Helper T cell (primary cell): ENCODE measurements around the genes CXCL2, PARM1 and THAP6.

DNA sequence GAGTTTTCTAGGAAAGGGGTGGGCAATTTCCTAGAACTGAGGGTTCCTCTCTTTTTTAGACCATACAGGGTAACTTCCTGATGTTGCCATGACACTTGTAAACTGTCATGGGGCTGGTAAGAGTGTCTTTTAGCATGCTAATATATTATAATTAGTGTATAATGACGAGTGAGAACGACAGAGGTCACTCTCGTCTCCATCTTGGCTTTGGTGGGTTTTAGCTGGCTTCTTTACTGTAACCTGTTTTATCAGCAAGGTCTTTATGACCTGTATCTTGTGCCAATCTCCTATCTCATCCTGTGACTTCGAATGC, 2.7 kb downstream of the CXCL2 start:
- PRO-cap, 2 experiments, result no peak in any of the 2 experiments

- PRO-cap, 2 experiments, result no peak in any of the 2 experiments
Observed at GRCh38 chr4:74099044-74099357, at the start of gene CXCL2. TSS of gene CXCL2 (minus strand) at chr4:74099195.

GRCh38 chr4:74111755-74112806, 13.1 kb upstream of the CXCL2 start:
- PRO-cap, 2 experiments, result no peak in any of the 2 experiments

GRCh38 chr4:74114016-74114883, 15.3 kb upstream of the CXCL2 start:
- PRO-cap, 2 experiments, result no peak in any of the 2 experiments

DNA sequence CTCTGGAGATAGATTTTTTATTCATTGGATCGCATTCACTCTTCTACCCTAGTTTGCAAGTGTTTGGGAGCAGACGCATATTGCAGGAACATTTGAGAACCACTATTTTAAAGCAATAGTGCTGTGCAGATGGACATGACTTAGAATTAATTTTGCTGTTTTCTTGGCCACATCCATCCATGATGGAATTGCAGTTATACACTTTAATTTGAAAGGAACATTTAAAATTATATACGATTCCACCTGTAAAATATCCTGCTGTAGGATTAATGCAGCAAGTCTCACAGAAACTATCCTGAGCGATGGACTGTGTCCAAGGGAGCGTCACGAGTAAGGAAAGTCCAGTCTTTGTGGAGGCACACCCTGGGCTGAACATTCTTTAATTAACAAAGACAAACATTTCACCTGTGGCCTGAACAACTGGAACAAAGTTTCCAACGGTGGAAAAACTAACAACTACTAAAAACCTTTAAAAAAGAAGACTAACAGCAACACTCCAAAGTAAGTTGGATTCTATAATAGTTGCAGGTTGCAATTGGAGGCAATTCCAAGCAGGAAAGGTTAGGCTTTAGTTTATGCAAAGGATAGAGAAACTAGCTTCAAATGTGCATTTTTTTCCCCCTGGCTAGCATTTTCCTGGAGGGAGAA, 10.9 kb downstream of the EREG start:
- PRO-cap, 2 experiments, result no peak in any of the 2 experiments

DNA sequence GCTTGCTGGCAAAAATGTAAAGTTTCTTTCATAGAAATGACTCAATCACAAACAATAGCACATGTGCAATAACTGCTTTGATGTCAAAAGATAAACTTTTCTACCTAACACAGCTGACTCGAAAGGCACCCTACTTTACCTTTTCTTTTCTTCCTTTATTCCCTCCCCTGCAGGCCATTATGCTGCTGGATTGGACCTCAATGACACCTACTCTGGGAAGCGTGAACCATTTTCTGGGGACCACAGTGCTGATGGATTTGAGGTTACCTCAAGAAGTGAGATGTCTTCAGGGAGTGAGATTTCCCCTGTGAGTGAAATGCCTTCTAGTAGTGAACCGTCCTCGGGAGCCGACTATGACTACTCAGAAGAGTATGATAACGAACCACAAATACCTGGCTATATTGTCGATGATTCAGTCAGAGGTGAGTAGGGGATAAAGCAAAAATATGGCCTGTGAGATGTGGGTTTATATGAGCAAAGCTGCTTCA, 1.5 kb downstream of the AREG start:
- PRO-cap, 2 experiments, result no peak in any of the 2 experiments

DNA sequence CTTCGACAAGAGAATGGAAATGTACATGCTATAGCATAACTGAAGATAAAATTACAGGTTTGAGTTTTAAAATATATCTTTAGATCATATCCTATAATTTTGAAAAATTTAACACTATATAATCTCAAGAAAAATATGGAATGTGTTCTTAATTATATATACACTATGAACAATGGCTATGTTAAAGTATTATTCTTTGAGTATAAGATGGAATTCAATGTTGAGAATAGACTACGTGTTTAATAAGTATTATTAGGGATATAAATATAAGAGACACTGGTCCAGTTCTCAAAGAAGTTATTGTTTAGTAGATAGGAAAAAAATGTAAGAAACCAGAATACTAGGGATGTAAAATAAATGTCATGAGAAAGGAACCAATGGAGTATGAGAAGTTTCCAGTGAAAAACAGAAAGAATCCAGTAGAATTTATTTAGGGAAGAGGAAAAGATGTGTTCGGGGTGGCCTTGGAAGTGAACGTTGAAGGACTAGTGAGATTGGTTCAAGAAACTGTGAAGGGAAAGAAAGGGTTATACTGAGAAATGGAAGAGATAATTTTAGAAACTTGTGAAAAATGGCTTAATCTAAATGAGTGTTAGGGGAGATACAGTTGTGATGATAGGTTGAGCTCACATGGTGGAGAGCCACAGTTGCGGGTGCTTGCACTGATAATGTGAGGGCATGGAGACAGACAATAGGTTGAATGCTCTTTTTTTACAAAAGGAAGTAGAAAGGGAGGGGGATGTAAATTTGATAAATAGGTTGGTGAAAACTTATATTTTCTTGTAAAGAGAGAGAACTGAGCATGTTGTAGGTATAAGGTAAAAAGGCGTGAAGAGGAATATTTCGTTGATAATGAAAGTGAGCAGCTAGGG, 7.9 kb downstream of the AREG start:
- PRO-cap, 2 experiments, result no peak in any of the 2 experiments

DNA sequence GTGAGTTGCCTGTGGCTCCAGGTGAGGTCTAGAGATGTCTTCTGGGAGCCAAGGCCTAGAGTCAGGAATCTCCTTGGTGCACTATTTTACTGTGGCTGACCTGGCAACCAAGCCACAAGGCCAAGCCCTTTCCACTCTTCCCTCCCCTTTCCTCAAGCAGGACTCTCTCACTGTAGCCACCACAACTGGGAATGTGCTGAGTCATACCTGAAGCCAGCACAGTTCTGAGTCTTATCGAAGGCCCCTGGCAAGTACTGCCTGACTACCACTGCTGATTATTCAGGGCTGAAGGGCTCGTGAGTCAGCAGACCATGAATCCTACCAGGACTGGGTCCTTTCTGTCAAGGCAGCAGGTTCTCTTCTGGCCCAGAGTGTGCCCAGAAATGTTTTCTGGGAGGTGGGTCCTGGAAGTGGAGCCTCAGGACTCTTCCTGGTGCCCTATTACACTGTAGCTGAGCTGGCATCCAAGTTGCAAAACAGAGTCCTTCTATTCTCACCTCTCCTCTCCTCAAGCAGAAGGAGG, 111.6 kb downstream of the BTC start:
- PRO-cap, 2 experiments, result no peak in any of the 2 experiments

DNA sequence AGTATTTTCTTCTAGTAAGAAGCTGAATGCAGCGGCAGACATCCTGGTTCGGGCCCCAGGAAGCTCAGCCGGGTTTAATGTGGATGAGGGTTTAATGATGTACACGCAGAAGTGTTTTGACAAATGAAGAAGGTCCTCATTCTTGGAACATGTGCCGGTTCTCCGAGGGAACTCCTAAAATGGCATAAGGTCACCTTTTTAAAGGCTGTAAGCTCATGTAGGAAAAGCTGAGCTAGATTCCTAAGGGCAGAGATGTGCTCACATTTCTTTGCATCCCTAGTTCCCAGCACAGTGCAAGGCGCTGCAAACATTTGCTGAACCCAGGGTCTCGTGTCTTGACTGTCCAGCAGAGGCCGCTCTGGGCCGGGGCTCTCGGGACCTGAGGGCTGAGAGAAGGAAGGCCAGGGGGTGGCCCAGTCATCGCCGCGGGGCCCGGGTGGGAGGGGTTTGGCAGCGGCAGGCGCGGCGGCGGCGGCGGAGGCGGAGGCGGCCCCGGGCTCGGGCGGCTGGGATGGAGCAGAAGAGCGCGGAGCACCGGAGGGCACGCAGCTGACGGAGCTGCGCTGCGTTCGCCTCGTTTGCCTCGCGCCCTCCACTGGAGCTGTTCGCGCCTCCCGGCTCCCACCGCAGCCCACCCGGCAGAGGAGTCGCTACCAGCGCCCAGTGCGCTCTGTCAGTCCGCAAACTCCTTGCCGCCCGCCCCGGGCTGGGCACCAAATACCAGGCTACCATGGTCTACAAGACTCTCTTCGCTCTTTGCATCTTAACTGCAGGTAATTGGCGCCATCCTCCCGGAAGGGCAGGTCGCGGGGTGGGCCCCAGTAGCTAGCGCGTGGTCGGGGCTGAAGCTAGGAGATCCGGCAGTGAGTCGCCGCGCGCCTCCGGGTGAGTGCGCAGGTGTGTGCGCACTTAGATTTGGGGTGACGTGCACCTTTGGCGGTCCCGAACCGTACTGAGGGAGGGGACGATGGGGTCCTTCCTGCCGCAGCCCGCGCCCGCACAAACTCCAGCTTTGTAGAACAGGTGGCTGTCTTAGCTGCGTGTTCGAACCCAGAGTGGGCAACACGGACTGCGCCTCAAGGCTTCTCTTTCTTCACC, at the start of gene PARM1:
Gene PARM1, plus strand, starts transcription at position 519 of the 1,098 bp plus-strand sequence.
- PRO-cap, 2 experiments, result no peak in any of the 2 experiments

DNA sequence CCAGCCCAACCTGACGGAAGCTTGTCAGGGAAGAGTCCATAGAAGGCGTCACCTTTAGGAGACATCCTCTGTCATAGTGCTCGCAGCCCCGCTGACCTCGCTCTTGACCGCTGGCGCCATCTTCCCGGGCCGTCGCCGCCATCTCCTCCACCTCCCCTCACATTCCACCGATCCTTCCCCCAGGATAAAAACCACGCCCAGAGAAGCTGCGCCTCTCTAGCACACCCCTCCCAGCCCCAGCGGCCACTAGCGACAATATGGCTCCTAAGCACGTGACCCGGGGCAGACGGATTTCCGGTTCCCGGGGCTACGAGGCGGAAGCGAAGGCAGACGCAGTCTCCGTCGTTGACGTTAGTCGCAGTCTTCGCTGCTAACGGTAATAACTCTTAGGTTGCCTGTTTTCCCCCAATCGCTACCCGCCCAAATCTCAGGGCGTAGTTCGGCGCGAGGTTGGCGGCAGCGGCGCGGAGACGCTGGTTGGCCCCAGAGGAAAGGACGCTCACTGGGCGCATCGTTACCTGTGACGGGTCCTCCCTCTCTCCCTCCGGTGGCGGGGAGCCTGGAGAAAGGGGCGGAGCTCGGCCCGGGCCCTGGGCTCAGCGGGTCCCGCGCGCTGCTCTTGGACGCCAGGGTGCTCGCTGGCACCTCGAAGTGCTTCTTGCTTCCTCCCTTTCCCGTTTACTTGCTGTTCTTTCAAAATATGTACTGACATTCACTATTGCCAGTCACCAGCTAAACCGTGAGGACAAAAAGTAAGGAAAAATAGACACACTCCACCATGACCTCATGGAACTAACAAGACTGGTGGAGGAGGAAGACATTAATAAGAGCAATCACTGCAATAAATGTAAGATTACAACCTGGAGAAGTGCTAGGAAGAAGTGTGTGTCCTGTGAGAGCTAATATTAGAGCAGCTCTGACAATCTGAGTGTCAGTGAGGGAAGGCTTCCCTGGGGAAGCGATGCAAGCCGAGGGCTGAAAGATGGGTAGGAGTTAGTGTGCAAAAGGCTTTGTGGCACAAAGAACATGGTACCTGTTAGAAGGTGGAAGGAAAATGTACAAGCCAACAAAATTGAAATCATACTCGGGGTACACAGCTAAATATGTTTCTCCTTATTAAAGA, at the start of gene THAP6:
Gene THAP6, plus strand, starts transcription at position 329 of the 1,123 bp plus-strand sequence.
- PRO-cap, 2 experiments, result peak in 2 of 2 experiments; most common plus-strand start position 435 of the sequence (in 2); most common minus-strand start position 259 of the sequence (in 2)

- PRO-cap, 2 experiments, result no peak in any of the 2 experiments
Observed at GRCh38 chr4:75642058-75642594, 11.8 kb upstream of the CDKL2 start.

DNA sequence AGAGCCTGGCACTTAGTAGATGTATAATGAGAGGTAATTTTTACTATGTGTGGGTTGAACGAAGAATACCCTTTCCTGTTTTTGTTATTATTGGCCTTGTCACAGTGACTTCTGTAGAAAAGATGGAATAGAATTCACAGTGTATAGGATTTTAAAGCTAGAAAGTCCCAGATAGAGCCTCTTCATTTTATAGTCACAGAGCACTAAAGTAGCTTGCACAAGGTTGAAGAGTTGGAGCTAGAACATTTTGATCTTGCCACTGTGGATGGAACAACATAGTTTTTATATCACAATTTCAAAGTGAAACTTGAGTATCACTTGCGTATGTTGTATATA, 2.6 kb downstream of the USO1 start:
- PRO-cap, 2 experiments, result no peak in any of the 2 experiments

GRCh38 chr4:75805267-75805664, 80.9 kb downstream of the USO1 start:
- PRO-cap, 2 experiments, result no peak in any of the 2 experiments

DNA sequence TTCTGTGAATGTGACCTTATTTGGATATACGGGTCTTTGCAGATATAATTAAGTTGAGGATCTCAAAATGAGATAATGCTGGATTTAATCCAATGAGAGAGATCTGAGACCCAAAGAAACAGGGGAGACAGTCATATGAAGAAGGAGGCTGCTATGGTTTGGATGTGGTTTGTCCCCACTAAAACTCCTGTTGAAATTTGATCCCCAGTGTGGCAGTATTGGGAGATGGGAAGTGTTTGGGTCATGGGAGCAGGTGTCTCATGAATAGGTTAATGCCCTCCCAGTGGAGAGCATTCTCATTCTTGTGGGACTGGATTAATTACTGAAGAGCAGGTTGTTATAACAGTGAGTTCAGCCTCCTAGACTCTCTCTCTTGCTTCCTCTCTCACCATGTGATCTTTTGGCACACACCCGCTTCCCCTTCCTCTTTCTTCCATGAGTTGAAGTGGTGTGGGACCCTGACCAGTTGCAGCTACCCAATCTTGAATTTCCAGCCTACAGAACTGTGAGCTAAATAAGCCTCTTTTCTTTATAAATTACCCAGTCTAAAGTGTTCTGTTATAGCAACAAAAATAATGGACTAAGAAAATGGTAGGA, 70.3 kb downstream of the PPEF2 start:
- PRO-cap, 2 experiments, result no peak in any of the 2 experiments

DNA sequence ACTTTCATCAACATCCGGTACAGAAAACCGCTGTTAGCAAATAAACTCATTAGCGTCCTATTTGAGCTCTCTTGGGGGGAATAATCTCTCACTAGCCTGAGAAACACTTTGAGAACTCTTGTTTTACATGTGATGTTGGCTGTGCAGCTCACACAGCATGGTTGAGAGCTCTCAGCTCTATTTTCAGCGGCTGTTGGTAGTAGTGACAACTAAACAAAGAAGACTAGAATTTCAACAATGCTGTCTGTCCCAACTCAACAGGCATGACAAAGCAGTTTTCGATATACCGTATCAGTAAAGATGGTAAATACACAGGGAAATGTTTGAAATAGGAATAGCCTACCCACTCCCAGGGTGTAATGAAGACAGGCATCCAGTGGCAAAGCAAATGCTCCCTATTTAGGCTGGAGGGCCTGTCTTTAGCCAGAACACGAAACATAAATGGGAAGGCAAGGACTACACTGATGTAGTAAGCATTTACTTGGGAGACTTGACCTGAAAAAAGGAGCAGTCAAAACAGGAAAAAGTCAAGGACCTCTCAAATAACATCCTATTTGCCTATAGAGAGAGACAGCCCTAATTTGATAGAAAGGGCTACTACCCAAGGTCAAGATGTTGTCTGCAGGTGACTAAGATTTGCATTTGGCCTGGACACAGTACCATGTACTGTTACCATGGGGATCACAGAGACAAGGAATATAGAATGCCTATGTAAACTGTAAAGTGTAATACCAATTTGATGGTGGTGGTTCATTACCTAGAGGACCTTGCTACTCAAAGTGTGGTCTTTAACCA, 60.4 kb downstream of the PPEF2 start:
- PRO-cap, 2 experiments, result no peak in any of the 2 experiments

- PRO-cap, 2 experiments, result no peak in any of the 2 experiments
Observed at GRCh38 chr4:75845773-75846127, 56.5 kb downstream of the PPEF2 start.

DNA sequence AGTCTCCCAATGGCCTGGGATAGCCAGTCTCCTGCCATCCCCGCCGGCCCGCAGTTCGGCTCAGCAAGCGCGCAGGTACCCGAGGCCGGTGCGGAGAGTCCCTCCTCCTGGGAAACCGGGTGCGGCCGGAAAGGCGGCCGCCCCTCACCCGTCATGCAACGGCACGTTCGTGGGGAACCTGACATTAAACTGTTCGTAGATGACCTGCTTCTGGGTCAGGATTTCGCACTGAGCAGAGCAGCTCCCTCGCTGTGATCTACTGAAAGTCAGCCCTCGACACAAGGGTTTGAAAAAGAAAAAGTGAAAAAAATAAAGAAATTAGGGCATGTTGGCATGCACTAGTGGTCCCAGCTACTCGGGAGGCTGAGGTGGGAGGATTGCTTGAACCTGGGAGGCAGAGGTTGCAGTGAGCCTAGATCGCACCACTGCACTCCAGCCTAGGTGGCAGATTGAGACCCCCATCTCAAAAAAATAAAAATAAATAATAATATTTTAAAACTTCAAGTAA, 15.9 kb downstream of the PPEF2 start:
- PRO-cap, 2 experiments, result no peak in any of the 2 experiments

DNA sequence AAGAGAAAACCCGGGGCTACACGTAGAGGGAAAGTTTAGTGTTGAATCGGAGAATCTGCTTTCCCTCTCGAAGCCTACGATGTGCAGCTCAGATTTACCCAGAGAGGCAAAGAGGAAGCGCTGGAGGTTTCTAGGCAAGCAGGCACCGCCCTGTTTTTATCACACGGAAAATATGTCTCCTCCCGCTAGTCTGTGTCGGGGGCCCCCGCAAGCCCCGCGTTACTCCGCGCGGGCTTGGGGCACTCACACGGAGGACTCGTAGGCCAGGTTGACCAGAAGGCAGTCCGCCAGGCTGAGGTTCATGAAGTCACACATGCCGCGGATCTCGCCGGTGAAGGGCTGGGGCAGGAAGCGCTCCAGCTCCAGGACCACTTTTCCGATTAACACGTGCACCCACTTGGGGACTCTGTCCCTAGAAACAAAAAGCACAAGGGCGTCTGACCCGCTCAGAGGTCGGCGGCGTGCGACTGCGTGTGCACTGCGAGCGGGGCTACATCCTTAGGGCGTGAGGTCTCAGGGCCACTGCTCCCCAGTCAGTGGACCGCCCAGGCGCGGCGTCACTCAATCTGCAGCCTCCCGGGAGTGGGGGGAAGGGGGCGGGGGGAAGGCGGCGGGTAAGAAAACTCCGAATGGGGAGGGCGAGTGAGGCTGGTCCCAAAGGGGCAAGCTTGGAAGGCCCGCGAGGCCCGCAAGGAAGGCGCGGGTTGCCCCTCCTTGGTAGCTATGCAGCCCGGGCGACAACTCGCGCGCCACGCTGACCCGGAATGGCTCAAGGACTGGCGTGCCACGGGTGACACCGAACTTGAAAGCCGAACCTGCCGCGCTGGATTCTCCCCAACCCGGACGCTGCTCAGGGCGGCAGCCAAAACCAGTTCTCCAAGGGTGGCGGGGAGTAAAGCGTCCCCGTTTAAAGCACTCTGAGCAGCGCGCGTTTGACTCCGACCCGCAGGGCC, 783 bp downstream of the NAAA start:
- PRO-cap, 2 experiments, result peak in 2 of 2 experiments; most common plus-strand start position 871 of the sequence (in 2); most common minus-strand start position 500 of the sequence (in 2)

- PRO-cap, 2 experiments, result no peak in any of the 2 experiments
Observed at GRCh38 chr4:75989878-75990484, 764 bp downstream of the SDAD1 start.

DNA sequence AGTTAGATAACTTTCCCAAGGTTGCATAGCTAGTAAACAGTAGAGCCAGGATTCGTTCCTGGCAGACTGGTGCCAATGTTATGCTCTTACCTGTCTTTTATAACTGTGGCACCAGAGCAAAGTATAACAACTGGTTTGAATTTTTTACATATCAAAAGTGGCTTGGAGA, 15.7 kb upstream of the FAM47E start:
- PRO-cap, 2 experiments, result no peak in any of the 2 experiments